M059J (cell line): ENCODE measurements around a stretch of chr20.

GRCh38 chr20:39049602-39050603 lies 87.8 kb downstream of the DHX35 start:
- RAMPAGE, long total RNA = no peak

DNA sequence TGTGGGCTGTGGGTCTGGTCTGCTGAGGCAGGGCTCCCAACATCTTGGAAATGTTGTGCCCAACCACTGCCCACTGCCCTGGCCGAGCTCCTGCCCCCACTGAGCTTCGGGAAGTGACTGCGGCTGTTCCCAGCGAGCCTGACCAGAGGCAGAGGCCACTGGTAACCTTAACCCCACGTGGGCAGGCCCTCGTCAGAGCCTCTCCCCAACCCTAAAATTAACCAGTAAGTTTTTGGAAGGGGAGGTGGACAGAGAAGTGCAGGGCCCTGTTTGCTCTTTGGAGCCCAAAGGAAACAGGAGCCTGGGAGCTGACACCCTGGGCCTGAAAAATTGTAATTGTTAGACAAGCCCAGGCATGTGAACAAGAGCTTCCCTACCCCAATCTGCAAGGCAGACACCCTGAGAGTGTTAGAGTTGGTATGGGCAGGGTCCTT lies 225.8 kb downstream of the MAFB start:
- RAMPAGE, long total RNA = no peak

DNA sequence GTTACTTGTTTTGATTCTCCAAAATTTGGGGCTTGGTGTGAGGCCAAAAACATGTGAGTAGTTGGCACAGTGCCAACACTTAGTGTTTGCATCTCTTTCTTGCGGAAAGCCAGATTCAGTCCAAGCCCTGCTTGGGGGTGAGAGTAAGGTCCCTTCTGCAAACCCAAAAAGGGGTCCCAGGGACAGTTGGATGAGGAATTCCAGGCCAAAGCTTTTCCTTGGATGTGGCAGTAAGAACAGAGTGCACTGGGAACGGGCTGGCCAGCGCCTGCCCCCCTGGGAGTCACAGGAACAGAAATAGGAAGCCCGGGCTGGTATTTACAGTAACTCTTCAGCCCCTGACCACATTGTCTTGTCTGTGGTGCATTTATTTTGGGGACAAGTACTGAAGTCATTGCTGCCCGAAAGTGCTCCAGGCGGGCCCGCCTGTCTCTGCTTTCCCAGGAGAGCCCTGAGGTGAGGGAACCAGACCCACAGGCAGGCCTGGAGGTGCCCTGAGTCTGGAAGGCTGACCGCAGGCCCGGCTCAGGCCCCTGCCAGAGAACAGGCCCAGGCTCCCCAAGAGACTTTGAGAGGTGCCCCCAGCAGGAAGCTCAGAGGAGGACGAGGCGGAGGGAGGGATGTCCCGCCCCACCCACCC lies 218.5 kb downstream of the MAFB start:
- RAMPAGE, long total RNA = no peak

DNA sequence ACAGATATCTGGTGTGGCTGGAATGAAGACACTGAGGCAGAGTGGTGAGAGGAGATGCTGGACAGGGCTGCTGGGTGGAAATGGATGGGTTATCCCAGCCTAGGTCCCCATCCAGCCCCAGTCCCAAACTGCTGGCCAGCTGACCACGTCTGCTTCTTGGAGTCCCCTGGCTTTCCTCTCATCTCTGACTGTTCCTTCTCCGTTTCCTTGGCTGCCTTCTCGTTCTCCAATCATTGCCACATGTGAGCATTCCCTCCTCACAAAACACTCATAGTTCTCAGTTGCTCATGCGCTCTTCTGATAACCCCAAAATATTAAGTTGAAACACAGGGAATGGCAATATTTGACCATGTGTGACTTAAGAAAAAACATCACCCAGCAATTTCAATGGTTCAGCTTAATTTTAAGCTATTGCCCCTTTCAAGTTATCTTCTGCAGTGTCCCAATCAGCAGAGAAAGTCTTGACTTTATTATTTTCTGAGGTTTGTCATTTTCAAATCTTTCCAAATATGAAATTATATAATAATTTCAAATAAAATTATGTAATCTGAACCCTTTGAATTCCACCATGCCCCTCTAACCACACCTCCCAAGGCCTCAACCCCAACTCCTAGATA lies 31.4 kb downstream of the MAFB start:
- RAMPAGE, long total RNA = no peak

GRCh38 chr20:40658382-40659094 lies 30.5 kb downstream of the MAFB start:
- RAMPAGE, long total RNA = no peak

GRCh38 chr20:40669577-40670080 lies 19.4 kb downstream of the MAFB start:
- RAMPAGE, long total RNA = no peak

- RAMPAGE, long total RNA = no peak
Measured at GRCh38 chr20:40676258-40677291, 12.5 kb downstream of the MAFB start.

DNA sequence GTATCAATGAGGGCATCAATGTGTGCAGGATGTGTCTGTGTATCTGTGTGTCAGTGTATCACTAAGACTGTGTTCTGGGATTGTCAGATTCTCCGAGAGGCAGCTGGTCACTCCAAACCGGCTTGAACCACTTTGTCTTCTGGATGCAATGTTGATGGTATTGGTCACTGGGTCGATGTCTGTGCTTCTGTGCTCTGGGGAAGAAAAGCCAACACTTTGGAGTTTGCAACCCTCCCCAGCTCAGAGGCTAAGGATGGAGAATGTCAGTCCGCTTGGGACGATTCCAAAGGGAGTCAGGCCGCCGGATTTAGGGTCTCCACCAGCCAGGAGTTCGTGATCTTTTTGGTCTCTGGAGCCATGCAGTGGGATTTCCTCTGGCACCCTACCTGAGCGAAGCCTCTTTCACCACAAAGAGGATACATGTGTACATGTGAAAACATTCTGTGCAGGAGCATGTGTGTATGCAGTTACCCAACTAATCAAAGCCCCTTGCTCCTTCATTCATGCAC lies 5.1 kb downstream of the MAFB start:
- RAMPAGE, long total RNA = no peak

DNA sequence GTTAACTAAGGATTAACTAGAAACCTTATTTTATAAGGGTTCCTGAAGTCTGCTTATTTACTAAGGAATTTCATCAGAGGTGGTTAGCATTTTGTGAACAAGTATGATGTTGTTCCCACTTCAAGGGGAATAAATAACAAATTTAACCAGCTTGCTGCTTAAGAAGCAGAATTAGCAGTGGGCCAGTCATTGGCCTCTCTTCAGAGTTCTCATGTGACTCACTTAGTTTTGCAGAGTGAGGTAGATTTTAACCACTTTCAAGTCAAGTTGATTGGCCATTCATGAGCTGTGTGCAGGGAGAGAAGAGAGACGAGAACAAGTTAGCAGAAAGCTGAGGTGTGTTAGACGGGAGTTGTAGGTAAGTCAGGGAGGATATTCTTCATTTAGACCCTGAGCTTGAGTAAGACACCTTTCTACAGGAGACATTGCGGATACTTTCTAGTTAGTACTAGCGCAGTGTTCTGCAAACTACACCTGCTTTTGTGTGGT lies 18.1 kb downstream of the TOP1 start:
- RAMPAGE, long total RNA = no peak

- RAMPAGE, long total RNA = no peak
Measured at GRCh38 chr20:41047770-41048509, 19.3 kb downstream of the TOP1 start.

- RAMPAGE, long total RNA = no peak
Measured at GRCh38 chr20:41092856-41093539, 44.3 kb upstream of the PLCG1 start.

DNA sequence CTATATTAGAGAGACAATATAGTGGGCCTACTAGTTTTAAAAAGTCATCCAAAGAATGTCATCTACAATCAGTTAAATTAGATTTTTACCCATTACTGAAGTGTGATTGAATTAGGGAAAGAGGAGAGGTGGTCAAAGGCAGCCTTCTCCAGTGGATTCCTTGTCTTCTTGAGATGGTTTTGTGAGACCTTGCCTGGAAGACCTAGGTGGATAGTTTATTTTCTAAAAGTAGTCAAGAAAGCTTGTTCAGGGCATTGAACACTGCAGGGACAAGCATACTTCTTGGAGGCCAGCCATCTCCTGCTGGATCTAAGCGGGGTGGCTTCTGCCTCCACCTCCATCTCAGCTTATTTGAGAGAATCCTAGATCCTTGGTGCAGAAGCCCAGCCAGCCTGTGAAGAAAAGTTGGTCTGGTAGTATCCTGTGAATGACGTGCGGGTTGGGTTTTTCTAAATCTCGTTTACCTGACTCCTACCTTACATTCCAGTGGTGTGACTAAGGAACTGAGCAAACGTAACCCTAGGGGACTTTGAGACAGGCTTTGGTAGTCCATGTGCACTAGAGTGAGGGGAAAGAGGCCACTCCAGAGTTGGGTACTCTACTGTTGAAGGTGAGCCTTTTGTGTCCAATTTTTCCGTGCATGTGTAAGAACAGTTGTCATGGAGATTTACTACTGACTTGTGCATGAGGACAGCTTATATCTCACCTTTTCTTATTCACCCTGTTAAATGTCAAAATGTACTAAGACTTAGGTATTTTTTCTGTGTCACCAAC lies 26.6 kb upstream of the PLCG1 start:
- RAMPAGE, long total RNA = no peak

GRCh38 chr20:41125738-41126319 lies 11.5 kb upstream of the PLCG1 start:
- RAMPAGE, long total RNA = no peak

DNA sequence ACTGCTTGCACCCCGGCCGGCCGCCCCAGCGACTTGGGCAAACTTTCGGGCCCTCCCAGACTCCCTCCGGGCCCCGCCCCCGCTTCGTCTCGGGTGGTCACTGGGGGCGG lies 432 bp downstream of the PLCG1 start:
- RAMPAGE, long total RNA = no peak

GRCh38 chr20:41141175-41141932 lies 4.0 kb downstream of the PLCG1 start:
- RAMPAGE, long total RNA = no peak

DNA sequence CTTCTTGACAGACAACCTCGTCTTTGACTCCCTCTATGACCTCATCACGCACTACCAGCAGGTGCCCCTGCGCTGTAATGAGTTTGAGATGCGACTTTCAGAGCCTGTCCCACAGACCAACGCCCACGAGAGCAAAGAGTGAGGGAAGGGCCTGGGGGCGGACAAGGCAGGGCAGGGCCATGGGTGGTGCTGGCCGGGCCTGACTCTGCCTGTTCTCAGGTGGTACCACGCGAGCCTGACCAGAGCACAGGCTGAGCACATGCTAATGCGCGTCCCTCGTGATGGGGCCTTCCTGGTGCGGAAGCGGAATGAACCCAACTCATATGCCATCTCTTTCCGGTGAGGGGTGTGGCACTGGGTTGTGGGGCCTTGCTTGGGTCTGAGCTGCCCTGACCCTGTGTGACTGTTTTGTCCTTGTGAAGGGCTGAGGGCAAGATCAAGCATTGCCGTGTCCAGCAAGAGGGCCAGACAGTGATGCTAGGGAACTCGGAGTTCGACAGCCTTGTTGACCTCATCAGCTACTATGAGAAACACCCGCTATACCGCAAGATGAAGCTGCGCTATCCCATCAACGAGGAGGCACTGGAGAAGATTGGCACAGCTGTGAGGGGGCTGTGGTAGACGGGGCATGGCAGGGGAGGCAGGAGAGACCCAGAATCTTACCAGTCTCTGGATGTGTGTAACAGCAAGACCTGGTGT lies 29.1 kb downstream of the PLCG1 start:
- RAMPAGE, long total RNA = no peak

- RAMPAGE, long total RNA = no peak
Measured at GRCh38 chr20:41168421-41169326, 31.3 kb downstream of the PLCG1 start.

- RAMPAGE, long total RNA = no peak
Measured at GRCh38 chr20:41202662-41203733, 65.7 kb downstream of the PLCG1 start.

- RAMPAGE, long total RNA = no peak
Measured at GRCh38 chr20:41234465-41235089, 83.0 kb downstream of the ZHX3 start.

- RAMPAGE, long total RNA = no peak
Measured at GRCh38 chr20:41242293-41242963, 75.1 kb downstream of the ZHX3 start.